Skeletal muscle tissue (tissue), 7 donors: Measurements from ENCODE around the genes BCAR1 and CMIP.

GRCh38 chr16:75237999-75238987 lies 13.1 kb downstream of the BCAR1 start:
- PRO-cap, 3 experiments: peak in 1 of 3 experiments; most common plus-strand start chr16:75238812 (in 1); most common minus-strand start chr16:75238702 (in 1)
- RAMPAGE, long total RNA: no peak
- RRBS, 2 experiments: no CpG with 5 or more reads among the region's 29 CpGs

DNA sequence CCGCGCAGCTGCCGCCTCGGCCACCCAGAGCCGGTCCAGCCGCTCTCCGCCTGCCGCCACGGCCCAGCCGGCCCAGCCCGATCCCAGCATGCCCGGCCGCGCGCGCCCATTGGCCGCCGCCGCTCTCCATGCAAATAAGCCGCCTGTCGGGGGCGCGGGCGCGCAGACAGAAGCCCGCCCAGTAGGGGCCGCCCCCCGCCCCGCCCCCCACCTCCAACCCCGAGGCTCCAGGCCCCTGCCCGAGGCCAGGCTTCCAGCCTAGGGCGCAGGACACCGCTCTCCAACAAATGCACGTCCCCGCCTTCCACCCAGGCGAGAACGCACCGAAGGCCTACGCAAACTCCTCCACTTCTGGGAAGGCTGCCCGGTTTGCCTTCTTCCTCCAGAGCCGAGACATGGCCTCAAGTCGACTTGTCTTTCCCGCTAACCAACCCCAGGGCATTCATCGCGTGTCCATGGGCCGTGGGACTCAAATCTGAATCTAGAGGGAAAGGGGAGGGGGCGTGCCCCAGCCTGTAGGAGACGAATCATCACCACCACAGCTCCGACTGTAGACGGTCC lies at the start of gene BCAR1:
Gene BCAR1, minus strand, starts transcription at position 37 of the 561 bp plus-strand sequence.
- PRO-cap, 3 experiments: peak in 3 of 3 experiments; most common plus-strand start position 315 of the sequence (in 3); most common minus-strand start position 35 of the sequence (in 3)
- RAMPAGE, long total RNA: no peak
- RRBS, 2 experiments: 3% methylated on average over 6 of the region's 50 CpGs

DNA sequence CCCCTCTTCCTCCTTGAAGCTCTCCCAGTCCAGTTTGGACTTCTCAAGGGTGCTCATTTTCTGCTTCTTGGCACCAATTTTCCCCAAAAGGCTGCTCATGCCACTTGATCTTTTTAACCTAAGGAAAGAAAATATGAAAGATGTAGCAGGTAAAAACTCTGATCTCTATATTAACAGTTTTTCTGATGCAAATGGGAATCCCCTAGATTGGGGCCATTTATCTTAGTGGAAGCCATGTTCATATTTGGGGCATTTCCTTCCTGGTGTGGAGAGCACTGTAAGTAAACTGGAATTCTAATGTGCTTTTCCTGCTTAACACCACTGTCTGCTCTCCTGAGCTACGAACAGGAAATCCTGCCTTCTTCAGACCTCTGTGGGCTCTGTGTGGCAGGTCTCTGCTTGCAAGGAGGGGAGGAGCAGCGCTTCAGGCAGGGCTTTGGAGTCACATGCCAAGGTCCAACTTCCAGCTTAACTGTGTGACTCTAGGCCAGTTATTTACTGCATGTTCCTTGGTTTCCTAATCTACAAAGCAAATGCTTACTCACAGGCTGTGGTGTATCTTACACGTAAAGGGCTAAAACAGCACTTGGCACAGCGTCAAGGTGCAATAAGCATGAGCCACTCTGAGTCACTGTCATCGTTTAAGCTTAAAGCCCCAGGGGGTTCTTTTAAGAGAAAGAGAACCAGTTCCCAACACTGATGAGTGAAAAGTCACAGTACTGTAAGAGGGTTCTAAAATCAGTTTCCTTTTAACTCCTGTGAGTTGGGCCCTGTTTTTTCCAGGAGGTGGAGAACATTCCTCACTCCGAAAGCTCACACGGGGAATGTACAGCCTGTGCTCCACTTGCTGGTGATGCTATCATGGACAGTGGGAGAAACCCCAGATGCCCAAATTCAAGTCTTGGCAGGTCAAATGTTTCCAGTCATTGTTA lies 53.9 kb upstream of the BCAR1 start:
- PRO-cap, 3 experiments: peak in 2 of 3 experiments; most common plus-strand start position 621 of the sequence (in 1); most common minus-strand start position 386 of the sequence (in 1)
- RAMPAGE, long total RNA: no peak
- RRBS, 2 experiments: no CpG with 5 or more reads among the region's 7 CpGs

DNA sequence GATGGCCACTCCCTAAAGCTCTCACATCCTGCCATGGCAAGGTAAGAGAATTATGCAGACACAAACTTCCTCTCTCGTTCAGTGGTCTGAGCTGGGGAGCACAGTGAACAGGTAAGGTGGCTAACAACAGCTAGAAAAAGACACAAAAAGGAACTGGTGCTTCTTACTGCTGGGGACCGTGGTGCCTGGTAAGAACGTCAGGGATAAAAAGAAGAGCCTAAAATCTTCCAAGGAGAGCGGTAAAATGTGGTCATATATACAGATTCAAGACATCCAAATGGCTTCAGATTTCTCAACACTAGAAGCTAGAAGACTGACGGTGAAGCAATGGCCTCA lies 75.0 kb upstream of the BCAR1 start:
- PRO-cap, 3 experiments: no peak in any of the 3 experiments
- RAMPAGE, long total RNA: no peak
- RRBS, 2 experiments: no CpG with 5 or more reads among the region's 5 CpGs

DNA sequence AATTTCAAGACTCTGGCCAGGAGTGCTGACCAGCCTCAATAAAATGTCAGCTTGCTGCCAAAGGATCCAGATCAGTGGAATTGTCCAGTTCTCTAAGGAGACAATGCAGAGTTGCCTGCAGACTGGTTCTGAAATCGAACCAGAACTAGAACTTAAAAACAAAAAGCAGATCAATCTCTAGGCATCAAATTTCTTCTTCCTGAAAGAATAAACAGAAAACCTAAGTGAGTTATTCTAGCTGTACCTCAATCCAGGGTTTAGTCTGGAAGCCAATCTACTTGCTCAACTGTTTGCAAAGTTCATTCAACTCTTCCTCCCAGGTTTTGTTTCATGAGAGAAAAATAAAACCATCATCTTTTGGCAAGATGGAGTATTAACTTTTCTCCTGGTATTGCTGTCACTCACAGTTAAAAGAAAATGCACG lies 60.9 kb downstream of the CFDP1 start:
- PRO-cap, 3 experiments: no peak in any of the 3 experiments
- RAMPAGE, long total RNA: no peak
- RRBS, 2 experiments: no CpG with 5 or more reads among the region's 2 CpGs

DNA sequence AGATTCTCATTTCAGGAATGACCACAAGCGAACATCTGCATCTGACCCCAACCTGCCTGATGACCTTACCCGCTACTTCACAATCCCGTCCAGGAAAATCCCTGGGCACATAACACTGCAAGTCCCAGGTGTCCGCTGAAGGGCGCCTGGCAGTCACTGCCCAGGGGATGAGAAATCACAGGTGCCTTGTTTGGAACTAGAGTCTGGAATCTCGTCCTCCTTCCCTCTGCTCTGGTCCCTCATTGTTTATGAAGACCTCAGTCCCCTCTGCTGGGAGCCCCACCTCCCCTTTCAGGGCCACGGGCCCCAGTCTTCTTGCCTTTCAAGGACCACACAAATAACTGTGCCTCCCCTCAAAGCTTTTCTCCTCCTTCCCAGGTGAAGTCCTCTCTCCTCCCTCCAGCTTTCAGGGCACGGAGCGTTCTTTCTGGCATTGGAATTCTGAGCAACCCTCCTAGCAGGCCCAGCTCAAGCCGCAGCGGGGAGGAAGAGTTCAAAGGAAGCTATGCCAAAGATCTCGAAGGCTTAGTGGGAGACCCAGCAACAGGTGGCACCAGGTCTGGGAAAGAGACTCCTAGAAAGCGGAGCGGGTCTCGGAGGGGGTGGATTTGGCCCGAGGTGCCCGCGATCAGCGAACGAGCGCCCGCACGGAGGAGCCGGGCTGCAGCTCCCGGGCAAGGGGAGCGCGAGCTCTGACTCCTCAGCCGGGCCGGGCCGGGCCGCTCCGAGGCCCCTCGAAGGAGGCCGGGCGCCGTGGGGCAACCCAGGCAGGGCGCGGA lies 19.6 kb downstream of the CHST5 start:
- PRO-cap, 3 experiments: no peak in any of the 3 experiments
- RAMPAGE, long total RNA: no peak
- RRBS, 2 experiments: no CpG with 5 or more reads among the region's 38 CpGs

DNA sequence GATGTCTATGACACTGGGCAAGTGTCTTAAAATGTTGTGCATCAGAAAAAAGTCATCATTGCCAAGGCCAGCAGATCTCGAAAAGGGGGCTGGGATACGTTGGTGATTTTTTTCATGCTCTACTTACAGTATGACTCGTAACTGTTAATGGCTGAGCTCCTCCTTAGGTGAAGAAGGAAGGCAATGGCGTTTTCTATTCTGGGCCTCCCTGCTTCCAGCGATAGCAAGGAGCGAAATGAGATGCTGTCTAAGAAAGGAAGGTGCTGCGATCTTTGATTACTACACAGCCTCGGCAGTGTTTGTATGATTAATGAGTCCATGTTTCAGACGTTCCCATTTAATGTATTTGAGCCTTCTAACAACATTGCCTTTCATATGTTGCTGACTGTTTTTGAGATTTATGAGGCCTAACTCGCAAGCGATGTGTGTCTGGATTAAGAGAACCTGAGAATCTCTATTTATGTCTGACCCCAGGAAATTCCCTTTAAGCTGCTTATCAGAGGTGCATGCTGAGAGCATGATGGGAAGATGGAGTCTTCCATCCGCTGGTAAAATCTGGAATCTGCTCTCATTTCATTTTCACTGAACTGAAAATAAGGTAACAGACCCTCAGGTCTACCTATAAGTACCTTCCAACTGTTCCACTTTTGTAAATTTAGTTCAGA lies 403.4 kb downstream of the WWOX start:
- PRO-cap, 3 experiments: no peak in any of the 3 experiments
- RAMPAGE, long total RNA: no peak
- RRBS, 2 experiments: no CpG with 5 or more reads among the region's 12 CpGs

- PRO-cap, 3 experiments: no peak in any of the 3 experiments
- RAMPAGE, long total RNA: no peak
- RRBS, 2 experiments: no CpG with 5 or more reads among the region's 13 CpGs
These were observed 510.1 kb downstream of the WWOX start for GRCh38 chr16:78609283-78610299.

- PRO-cap, 3 experiments: no peak in any of the 3 experiments
- RAMPAGE, long total RNA: no peak
- RRBS, 2 experiments: no CpG with 5 or more reads among the region's 11 CpGs
These were observed 704.2 kb downstream of the MAF start for GRCh38 chr16:78896107-78896955.

DNA sequence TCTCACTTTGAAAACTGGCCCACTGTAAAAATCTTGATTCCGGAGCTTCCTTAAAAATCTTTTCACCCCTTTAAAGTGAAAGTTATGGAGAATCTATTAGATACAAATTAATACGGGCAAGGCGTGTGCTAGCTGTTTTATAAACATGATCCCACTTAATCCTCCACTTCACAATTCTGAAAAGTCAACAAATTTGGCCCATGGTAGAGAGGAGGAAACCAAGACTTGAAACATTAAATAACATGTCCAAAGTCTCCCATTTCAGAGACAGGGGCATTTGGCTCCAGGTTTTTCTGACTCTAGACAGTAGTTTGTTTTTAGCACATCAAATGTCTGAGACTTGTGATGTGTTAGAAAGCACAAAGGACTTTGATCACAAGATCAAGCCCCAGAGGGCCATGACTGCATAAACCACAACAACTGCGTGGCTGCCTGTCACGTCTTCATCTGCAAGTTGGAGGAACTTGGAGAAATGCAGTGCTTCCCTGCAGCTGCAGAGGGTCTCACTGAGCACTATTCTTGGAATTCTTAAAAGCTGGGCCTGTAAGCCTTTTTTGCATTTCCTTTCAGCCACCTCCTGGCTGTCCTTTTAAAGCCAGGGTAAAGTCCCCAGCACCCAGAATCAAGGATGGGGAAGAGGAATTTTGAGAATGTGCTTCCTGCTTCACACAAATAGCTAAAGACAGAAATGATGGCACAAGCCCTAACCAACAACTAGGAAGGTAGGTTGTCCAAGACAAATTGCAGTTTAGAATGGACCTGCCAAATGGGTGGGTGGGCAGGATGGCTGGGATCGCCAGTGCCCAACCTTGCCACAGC lies 431.4 kb downstream of the MAF start:
- PRO-cap, 3 experiments: no peak in any of the 3 experiments
- RAMPAGE, long total RNA: no peak
- RRBS, 2 experiments: no CpG with 5 or more reads among the region's 6 CpGs

- PRO-cap, 3 experiments: no peak in any of the 3 experiments
- RAMPAGE, long total RNA: no peak
- RRBS, 2 experiments: no CpG with 5 or more reads among the region's 6 CpGs
These were observed 3.2 kb downstream of the MAF start for GRCh38 chr16:79597102-79597962.

GRCh38 chr16:79769285-79769628 lies 168.7 kb upstream of the MAF start:
- PRO-cap, 3 experiments: no peak in any of the 3 experiments
- RAMPAGE, long total RNA: no peak
- RRBS, 2 experiments: no CpG with 5 or more reads among the region's 3 CpGs

DNA sequence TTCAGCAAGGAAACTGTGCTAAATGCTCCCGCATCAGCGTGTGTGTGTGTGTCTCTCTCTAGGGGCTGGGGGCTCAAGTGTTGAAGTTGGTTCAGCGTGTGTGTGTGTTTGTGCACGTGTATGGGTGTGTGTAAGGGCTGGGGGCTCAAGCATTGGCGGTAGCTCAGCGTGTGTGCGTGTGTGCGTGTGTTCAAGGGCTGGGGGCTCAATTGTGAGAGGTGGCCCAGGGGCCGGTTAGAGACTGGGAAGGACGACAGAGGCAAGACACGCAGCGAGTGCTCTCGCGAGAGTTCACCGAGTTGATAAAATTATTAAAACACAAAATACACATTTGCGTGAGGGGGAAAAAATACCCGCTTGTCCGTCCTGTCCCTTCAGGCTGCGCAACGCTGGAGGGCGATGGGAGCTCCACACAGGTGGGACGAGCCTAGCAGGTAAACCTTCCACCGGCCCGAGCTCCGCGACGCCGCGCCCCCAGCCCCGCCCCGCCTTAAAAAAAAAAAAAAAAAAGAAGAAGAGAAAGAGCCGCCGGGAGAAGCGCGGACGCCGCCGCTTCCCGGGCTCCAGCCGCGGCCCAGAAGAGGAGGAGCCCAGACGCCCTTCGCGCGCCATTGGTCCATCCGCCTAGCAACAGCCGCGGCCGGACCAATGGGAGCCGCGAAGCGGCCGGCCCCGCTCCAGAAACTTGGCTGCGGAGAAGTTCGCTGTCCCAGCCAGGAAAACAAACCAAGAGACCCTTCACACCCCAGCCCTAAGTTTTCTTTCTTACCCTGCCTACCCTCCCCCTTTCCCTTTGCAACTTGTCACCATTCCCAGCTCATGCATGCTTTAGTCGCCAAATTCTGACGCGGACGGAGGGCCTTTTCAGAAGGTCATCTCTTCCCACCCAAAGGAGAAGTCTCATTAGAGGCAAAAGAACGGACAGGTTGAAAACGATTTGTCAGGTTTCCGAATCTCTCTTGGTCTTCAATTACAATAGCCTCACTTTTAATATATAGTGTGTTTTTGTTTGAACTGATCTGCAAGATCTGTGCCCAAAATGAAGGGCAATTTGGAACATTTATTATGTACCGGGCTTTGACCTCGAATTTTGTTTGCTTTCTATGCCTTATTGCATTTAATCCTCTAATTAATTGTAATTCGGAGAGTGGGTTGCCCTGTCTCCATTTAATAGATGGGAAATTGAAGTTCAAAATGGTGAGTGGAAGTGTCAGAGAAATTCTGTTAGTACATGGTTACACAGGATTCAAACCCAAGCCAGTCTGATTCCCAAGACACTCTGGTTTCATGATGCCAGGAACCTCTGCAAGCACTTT lies 170.0 kb upstream of the MAF start:
- PRO-cap, 3 experiments: peak in 1 of 3 experiments; most common minus-strand start position 470 of the sequence (in 1)
- RAMPAGE, long total RNA: no peak
- RRBS, 2 experiments: 2% methylated on average over 15 of the region's 66 CpGs

- PRO-cap, 3 experiments: no peak in any of the 3 experiments
- RAMPAGE, long total RNA: no peak
- RRBS, 2 experiments: no CpG with 5 or more reads among the region's 4 CpGs
These were observed 86.0 kb downstream of the CDYL2 start for GRCh38 chr16:80718287-80718853.

GRCh38 chr16:80932752-80933398 lies 73.8 kb downstream of the CMC2 start:
- PRO-cap, 3 experiments: peak in 1 of 3 experiments; most common plus-strand start chr16:80932945 (in 1)
- RAMPAGE, long total RNA: no peak
- RRBS, 2 experiments: 4 to 8% methylated on average over 9 to 11 of the region's 33 CpGs

GRCh38 chr16:81133433-81134042 lies 37.3 kb upstream of the GCSH start:
- PRO-cap, 3 experiments: no peak in any of the 3 experiments
- RAMPAGE, long total RNA: no peak
- RRBS, 2 experiments: no CpG with 5 or more reads among the region's 14 CpGs

DNA sequence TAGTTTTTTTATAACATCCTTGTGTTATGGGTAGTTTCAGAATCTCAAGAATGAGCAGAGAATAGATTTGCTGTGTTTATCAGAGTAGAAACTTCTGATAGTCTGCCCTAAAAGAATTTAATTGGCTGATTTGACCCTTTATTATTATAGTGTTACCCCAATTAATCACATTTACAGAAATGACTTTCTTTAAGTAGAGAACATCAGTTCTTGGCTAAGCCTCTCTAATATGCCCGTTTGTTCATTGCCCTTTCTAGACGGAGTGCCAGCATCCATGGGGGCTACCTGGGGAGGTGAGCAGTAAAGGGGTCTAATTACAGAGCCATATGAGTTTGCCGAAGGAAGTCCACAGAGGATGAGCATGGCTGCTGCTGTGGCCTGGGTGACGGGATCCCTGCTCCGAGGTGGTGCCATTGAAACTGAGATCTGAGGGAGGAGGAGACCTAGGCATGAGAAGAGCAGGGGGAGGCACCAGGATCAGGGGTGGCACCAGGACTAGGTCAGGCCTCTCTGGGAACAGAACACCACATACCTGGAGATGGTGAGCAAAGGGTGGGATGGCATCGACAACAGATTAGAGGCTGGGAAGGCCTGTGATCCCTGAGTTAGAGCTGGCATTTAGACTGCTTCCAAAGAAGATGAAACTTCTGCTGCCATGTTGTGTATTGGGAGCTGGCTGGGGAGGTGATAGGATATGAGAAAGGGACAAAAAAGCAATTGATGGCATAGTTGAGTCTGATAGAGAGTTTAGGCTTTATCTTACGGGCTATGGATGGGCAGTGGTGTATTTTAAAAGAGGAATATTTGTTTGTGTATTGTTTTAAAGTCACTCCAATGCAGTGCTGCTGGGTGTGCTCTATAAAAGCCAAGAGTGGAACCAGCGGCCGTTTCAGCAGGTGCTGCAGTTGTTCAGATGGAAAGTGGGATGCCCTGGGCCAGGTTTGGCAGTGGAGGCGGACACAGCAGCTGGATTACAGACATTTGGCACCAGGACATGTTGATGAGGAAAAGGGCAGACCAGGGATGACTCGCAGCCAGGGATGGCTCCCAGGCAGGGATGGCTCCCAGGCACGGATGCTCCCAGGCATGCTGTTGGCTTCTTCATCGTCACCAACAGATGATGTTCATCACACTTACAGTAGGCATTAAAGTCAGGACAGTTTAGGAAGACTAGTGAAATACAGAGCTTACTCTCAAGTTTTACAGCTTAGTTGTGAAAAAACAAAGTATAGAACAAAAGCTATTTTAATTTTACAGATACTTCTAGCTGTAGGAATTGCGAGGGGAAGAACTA lies 9.7 kb downstream of the GAN start:
- PRO-cap, 3 experiments: no peak in any of the 3 experiments
- RAMPAGE, long total RNA: no peak
- RRBS, 2 experiments: no CpG with 5 or more reads among the region's 14 CpGs

- PRO-cap, 3 experiments: peak in 3 of 3 experiments; most common plus-strand start chr16:81444808 (in 3); most common minus-strand start chr16:81444670 (in 1)
- RAMPAGE, long total RNA: no peak
- RRBS, 2 experiments: 2 to 3% methylated on average over 62 to 68 of the region's 109 CpGs
These were observed at the start of gene CMIP for GRCh38 chr16:81444067-81444899. Gene CMIP, plus strand, starts transcription at chr16:81444808.

DNA sequence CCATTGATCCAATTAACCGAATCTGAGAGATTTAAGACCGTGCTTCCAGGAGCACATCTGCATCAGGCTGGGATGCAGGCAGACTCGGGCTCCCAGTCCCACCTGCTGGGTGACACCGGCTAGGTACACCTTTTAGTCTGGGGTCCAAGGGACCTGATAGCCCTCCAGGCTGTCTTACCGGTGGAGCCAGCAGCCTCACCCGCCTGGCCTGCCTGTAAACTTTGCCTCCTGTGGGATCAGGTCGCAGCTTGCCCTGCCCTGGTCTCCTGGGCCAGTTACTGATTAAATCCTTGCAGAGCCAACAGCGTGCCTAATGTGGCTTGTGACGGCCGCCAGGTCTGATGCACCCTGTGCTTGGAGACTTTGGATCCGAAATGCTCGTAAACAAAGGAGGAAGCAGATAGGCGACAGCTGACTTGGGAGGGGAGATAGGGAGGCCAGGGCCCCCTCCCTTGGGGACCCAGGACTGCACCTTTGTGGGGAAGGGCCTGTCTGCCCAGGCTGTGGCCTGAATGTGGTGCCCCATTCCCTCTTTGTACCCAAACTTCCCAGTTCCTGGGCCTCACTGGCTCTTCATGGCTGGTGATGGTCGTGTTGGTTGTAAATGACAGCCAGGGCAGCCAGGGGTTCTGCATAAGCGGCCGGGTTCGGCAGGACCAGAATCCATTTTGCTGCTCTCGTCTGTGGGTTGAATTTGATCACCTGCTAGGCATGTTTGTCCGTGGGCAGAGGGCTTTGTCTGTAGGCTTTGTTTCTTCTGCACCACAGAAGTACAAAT lies 3.9 kb downstream of the CMIP start:
- PRO-cap, 3 experiments: no peak in any of the 3 experiments
- RAMPAGE, long total RNA: no peak
- RRBS, 2 experiments: 56 to 62% methylated on average over 2 of the region's 19 CpGs

DNA sequence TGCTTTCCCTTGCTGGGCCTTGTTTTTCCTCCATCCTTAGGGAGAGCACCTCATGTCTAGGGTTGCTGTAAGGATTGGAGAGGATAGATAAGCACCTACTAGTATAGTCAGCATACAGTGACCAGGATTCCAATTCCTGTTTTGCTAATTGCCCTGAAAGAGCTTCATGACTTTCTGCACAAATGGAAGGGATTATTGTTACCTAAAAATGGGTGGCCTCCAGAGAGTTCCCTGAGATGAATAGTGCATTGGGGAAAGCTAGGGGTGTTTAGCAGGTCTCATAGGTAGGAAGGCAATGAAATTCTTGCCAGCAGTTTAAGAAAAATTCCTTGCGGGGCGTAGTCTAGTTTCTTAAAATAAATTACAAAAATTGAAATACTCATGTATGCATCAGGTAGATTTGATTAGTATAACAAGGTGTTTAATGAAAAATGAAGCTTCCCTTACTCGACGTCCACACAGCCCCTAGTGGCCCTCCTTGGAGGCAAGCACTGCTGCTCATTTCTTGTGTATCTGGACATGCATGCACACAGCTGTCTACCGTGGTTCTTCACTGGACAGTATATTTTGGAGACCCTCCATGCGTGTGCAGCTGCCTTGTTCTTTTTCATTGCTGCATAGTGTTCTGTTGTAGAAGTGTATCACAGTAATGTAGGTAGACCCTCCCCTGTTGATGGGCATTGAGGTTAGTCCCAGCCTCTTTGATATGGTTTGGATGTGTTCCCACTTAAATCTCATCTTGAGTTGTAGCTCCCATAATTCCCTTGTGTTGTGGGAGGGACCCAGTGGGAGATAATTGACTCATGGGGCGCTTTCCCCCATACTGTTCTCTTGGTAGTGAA lies 6.0 kb downstream of the CMIP start:
- PRO-cap, 3 experiments: no peak in any of the 3 experiments
- RAMPAGE, long total RNA: no peak
- RRBS, 2 experiments: no CpG with 5 or more reads among the region's 7 CpGs